Cardiac fibroblast (primary cell): Measurements from ENCODE around the gene KCNK5.

DNA sequence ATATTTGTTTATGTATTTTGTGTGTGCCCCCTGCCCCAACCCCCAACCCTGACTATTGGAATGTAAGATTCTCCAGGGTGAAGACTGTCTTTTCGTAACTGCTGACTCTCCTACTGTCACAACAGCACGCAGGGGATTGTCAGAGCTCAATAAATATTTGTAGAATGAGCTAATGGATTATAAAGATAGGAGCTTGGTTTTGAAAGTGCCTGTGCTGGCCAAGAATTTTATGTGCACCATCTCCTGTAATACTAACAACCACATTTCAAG lies 74.0 kb upstream of the GLP1R start:
- RRBS, result no CpG with 5 or more reads among the region's 2 CpGs

DNA sequence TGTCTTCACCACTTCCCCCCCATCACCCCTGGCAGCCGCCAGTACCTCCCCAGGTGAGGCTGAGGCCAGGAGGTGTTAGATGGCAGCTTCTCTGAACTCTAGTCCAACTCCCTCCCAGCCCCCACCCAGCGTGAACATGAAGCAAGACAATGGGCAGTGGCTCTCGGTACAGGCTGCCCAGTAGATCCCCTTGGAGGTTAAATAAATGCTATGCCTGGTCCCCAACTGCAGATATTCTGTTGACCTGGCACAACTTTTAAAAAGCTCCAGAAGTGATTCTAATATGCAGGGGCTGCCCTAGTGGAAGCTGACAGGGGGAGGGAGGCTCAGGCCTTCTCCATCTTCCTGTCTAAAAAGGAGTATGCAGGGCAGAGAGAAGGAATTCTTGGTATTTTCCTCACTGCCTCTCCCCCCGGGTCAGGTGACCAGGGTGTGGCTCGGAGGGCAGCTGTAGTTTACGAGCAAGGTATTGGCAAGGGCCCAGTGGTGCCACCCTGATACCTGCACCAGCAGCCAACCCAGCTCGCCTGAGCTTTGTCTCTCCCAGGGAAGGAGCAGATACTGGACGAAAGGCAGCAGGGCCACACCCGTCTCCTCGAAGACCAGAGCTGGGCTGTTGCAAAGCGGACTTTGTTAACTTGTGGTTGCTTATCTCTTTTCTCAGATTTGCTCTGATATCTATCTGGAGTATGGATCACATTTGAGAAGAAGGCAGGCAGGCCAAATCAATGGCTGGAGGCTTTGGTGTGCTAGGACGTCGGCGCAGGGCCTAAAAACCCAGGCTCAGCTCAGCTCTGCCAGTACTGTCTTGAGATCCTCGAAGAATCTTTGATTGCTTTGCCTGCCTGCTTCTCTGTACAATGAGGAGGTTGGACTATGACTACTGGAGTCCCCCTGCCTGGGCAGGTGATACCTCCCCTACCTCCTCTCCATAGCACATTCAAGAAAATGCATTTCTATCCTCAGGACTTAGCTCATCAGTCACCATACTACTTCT lies 25.5 kb downstream of the KCNK5 start:
- RRBS, result no CpG with 5 or more reads among the region's 15 CpGs

DNA sequence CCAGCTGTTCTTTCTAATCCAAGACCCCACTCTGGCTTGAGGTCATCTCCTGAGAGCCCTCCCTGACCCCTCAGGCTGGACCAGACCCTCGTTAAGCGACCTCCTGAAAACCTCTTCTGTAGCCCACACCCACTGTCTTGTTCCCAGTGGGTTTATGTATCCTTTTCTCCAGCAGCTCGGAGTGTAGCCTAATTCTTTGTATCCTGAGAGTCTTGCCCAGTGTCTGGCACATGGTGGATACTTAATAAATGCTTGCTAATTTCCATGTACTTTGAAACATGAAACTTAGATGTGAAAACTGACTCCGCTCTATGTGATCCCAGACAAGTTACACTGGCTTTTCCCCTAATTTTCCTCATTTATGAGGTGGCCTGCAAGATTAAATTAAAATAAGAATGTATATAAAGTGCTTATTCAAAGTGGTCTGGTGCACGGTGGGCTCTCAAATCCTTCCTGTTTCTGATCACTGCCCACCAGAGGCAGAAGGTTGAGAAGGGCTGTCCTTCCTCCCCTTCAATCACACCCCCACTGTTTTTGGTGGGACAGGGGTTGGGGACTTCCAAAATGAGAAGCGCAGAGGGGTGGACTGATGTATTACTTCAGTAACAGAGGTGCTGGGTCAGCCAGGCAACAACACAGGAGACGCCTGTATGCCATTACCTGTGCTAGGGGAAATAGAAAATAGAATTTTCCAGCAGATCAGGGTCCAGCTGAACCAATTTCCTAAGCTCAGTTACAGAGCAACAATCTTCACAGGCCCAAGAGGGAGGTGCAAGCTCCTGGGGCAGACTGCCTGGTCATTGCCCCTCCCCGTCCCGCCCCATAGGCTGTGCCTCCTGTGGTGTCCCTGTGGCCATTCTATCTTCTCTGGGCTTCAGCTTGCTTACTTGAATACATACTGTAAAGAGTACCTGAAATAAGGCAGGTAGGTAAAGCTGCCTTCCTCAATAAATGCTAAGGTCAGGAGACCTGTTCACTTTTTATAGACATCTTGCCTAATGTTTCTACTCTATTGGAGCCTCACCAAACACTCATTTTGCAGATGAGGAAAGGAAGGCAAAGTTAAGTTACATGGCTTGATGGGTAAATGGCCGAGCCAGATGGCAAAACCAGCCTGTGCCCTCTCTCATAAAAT lies 3.9 kb downstream of the KCNK5 start:
- RRBS, result no CpG with 5 or more reads among the region's 10 CpGs

- RRBS, result no CpG with 5 or more reads among the region's 11 CpGs
These were observed 2.4 kb downstream of the KCNK5 start for GRCh38 chr6:39226613-39227455.

- RRBS, result 2% methylated on average over 12 of the region's 76 CpGs
These were observed at the start of gene KCNK5 for GRCh38 chr6:39228876-39229774. Gene KCNK5, minus strand, starts transcription at chr6:39229475.

GRCh38 chr6:39231446-39232298 lies 2.4 kb upstream of the KCNK5 start:
- RRBS, result no CpG with 5 or more reads among the region's 9 CpGs

DNA sequence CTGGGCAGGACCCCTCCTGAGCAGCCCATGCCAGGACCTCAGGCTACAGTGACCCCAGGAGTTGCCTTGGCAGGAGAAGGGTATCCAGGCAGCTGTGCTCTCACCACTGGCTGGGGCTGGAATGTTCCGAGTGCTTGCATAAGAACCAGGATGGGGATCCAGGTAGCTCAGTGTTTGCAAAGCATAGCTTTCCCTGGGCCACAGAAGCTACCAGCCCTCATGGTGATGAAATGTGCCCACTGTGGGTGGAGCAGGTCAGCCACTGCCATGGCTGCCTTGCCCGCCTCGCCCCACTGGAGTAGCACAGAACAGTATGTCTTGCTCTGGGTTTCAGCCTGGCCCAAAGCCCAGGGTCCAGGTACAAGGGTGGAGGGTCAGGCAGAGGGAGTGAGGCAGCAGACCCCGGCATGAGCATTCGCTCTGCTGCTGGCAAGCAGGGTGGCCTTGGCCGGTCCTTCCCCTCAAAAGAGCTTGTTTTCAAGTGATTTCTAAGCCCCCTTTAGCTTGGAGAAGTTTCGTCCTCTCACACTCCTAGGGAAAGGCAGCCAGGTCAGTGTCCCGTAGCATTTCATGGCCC lies 34.7 kb downstream of the KCNK17 start:
- RRBS, result 76% methylated on average over 3 of the region's 8 CpGs

- RRBS, result no CpG with 5 or more reads among the region's 20 CpGs
These were observed 17.4 kb downstream of the KCNK17 start for GRCh38 chr6:39296603-39297409.

GRCh38 chr6:39961042-39961690 lies 26.9 kb upstream of the MOCS1 start:
- RRBS, result no CpG with 5 or more reads among the region's 5 CpGs

GRCh38 chr6:40276174-40276575 lies 311.0 kb downstream of the LRFN2 start:
- RRBS, result no CpG with 5 or more reads among the region's 13 CpGs

DNA sequence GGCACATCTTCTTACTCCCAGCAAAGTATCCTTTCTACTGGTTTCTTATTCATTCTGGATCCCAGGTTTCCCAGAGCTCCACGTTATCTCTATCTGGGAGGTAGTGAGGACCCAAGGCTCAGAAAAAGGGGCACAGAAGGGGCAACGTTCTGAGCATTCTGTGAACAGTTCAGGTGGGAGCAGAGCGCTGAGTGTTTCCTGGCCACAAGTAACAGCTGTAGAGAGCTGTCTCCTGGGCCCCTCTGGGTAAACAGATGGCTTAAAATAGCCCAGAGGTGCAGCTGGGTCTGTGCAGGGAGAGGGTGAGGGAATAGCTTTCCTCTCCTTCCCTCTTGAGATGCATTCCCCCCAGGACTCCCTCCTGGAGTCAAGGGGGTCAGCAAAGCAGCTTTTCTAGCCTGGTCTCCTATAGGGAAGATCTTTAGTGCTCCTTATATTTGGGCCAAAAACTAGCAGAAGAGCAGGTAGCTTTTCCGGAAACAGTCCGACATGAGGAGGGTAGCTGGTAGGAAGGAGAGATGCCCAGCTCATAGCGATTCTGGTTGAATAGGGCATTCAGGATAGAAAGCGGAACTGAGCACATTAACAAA lies 2.3 kb downstream of the APOBEC2 start:
- RRBS, result no CpG with 5 or more reads among the region's 7 CpGs

GRCh38 chr6:41060902-41061491 lies 8.0 kb downstream of the APOBEC2 start:
- RRBS, result no CpG with 5 or more reads among the region's 5 CpGs

DNA sequence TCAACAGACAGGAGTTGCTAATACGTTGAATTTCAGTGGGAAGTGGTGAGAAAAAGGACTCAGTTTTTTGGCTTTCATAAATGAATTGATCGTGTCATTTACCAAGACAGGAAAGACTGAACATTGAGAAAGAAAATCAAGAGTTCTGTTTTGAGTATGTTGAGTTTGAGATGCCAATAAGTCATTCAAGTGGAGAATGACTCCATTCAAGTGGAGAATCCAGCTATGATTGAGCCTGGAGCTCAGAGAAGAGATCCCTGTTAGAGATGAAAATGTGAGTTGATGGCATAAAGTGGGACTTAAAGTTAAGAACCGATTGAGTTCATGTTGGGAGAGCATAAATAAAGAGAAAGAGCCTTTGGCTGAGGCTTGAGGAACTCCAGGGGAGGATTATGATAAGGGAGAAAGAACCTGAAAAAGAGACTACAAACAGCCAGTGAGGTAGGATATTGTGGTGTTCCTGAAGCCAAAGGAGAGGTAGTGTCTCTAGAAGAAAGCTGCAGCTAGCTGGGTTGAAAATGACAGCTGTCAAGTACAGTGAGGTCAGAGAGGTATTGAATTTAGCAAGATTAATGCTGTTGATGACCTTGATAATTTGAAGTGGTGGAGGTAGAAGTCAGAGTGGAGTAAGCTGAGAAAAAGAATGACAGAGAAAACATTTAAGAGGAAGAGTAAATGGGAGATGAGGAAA lies 31.3 kb downstream of the NFYA start:
- RRBS, result no CpG with 5 or more reads among the region's 3 CpGs

DNA sequence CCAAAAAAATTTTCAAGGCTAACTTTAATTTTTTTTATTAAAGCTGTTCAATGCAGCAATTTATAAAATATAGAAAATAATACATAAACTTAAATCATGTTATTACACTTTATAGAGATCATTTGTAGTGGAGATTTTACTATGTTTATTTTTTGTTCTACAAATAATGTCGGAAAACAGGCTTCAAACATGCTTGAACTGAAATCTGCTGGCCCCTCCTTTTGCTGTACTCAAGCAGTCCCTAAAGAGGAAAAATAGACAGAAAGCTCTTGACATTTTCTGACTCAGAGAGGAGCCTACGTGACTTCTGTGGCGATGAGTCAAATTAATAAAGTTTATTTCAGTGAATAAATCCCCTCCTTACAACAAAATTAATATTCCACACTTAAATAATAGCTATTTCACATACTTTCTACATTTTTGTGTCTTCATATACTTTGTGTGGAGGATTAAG lies 1.5 kb upstream of the TREM1 start:
- RRBS, result no CpG with 5 or more reads among the region's 3 CpGs

- RRBS, result no CpG with 5 or more reads among the region's 55 CpGs
These were observed 41.0 kb upstream of the FOXP4 start for GRCh38 chr6:41505080-41505641.

DNA sequence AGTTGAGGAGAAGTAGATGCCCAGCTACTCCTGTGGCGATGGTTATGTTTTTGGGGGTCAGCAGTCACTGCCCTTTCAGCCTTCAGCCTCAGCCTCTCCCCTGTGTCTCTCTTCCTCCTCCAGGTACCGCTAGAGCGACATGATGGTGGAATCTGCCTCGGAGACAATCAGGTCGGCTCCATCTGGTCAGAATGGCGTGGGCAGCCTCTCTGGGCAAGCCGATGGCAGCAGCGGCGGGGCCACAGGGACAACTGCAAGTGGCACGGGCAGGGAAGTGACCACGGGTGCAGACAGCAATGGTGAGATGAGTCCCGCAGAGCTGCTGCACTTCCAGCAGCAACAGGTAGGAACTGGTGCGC lies 19.4 kb downstream of the FOXP4 start:
- RRBS, result no CpG with 5 or more reads among the region's 13 CpGs

DNA sequence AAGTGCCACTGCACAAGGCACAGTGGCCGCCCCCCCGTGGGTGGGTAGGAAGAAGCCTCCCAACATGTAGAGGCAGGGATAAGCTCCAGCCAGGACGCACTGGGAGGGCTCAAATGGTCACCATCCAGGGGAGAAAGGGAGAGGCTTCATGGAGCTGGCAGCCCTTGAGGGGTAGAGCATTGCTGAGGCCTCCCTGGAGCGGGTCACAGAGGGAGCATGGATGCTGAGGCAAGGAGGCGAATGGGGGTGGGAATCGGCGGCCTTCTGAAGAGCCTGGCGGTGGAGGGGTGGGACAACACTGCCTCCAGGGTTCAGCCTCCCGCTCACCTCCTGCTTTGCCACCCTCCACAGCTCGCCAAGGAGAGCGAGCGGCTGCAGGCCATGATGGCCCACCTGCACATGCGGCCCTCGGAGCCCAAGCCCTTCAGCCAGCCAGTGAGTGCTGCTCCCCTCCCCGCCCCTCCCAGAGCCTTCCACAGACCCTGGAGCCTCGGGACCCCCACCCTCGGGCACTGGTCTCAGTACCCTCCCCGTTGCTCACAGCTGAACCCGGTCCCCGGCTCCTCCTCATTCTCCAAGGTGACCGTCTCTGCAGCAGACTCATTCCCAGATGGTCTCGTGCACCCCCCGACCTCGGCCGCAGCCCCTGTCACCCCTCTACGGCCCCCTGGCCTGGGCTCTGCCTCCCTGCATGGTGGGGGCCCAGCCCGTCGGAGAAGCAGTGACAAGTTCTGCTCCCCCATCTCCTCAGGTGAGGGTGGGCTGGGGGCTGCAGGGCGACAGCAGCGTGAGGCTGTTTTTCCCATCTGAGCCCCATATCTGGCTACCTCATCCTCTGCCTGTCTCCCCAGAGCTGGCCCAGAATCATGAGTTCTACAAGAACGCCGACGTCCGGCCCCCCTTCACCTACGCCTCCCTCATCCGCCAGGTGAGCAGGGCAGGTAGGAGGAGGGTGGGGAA lies 43.5 kb downstream of the FOXP4 start:
- RRBS, result no CpG with 5 or more reads among the region's 36 CpGs

DNA sequence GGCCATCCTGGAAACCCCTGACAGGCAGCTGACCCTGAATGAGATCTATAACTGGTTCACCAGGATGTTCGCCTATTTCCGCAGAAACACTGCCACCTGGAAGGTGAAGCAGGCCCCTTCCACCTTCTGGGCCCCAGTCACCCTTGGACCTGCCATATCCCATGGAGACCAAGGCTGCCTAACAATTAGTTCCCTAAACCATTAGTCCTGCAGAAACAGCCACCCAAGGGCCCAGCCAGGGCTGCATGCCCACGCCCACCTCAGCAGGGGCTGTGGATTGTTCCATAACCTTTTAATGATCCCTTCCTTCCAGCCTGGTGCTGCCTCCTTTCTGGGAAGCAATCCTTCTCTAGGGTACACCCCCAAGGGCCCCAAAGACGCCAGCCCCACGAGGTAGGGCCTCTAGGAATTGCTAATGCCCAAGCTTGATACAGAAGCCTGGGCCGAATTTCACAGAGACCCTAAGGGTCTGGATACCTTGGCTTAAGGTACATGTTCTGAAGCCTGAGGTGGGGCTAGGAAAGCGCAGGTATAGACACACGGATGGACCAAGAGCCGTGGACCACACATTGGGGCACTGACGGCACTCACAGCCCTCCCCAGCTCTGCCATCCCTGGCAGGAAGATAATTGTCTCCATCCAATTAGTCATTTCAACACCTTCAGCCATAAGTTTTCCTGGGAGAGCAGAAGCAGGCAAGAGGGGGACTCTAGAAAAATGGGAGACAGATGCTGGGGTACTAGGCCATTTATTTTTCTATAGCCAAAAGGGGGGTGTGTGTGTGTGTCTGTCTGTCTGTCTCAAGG lies 45.2 kb downstream of the FOXP4 start:
- RRBS, result no CpG with 5 or more reads among the region's 10 CpGs

GRCh38 chr6:41683616-41684243 lies 45.5 kb downstream of the MDFI start:
- RRBS, result 2% methylated on average over 13 of the region's 32 CpGs